Metastatic Liver Carcinoma in the Adrenal Gland (tissue), 2 donors: Measurements from ENCODE around the gene DRD1.

DNA sequence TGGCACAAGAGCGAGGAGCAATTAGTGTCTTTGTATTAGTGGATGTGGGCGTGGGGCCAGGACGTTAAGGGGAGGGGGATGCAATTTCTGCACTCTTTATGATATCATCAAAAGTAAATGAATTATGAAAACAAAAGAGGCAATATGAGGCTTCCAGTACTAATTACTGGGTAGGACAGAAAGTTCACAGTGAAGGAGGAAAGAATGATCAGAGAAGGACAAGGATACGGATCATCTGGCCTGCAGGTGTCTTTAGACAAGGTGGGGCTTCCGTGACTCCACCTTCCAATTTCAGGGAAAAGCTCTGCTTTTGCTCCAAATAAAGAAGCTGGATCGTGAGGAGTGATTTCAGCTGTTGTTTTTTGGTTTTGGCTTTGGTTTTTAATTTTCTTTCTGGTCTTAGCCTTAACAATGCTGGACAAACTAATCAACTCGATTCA, 230.7 kb upstream of the MSX2 start:
- PRO-cap, 2 experiments, result no peak in any of the 2 experiments

DNA sequence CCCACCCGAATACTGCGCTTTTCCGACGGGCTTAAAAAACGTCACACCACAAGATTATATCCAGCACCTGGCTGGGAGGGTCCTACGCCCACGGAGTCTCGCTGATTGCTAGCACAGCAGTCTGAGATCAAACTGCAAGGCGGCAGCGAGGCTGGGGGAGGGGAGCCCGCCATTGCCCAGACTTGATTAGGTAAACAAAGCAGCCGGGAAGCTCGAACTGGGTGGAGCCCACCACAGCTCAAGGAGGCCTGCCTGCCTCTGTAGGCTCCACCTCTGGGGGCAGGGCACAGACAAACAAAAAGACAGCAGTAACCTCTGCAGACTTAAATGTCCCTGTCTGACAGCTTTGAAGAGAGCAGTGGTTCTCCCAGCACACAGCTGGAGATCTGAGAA, 45.9 kb downstream of the DRD1 start:
- PRO-cap, 2 experiments, result no peak in any of the 2 experiments

- PRO-cap, 2 experiments, result no peak in any of the 2 experiments
Measured at GRCh38 chr5:175443845-175444472, at the start of gene DRD1. TSS of gene DRD1 (minus strand) at chr5:175444182.

DNA sequence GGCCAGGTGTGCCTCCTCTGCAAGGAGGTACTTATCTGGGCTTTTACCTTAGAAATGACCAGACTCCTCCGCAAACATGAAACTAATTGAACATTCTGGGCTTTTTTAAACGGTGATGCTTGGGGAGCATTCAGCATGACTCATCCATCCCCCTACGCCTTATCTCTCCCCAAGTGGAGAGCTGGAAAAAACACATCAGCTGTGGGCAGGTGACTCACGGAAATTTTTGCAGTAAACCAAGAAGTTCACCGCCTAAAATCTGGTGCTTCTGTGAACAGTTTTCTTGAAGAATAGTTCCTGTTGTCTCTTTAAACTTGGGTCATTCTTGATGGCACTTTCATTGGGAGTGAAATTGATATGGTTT, 39.5 kb downstream of the SFXN1 start:
- PRO-cap, 2 experiments, result no peak in any of the 2 experiments

DNA sequence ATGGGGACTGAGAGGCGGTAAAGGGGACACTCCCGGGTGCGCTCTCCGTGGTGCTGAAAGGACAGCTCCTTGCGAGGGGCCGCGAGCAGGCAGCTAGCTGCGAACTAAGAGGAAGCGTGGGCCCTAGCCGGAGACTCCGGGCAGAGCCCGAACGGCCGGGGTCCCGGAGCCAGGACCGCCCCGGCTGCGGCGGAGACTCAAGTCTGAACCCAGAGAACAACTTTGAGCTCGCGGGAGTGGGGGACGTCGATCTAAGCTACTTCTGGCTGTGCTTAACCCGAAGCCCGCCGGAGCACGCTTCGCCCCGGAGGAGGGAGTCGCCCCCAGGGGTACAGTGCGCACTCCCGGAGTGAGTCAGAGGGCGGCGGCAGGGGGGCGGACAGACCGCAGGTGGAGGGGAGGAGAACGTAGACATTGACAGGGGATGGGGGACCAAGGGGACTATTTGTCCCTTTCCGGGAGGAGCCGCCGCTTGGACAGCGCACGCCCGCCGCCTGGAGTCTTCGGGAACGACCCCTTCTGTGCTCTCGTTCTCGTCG, 542 bp downstream of the CPLX2 start:
- PRO-cap, 2 experiments, result no peak in any of the 2 experiments

DNA sequence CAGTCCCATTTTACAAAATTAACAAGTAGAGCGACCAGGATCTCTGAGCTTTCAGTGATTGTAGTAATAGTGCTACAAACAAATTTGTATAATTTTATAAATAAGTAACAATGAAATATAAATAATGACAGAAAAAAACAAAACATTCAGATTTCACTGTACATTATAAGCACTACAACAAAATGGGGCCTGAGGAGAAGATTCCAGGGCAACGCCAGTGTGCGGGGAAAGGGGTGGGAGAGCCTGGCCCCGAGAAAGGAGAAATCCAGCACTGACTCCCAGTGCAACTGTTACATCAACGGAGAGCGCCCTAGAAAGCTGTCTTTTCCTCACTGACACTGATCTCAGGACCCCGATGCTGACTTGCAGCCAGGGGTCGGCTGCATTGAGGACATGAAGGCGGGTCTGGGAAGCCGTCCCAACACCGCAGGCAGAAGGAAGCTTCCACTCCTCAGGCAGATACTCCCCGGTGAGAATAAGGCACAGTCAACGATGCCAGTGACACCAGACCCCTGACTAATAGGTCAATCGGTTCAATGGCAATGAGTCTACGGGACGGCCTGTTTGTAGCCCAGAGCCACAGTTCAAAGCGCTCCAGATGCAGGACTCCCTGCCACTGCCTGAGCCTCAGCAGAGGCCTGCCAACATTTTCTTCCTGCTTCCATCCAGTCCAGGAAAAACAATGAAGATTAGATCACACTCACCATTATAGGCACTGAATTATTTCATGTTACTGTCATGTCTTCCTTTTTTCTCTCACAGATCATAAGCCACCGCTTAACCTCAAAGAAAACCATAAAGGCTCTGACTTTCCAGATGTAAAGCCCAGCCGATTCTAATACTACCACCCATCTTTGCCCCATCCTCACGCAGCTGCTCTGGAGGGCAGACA, 84.6 kb upstream of the SIMC1 start:
- PRO-cap, 2 experiments, result no peak in any of the 2 experiments

- PRO-cap, 2 experiments, result no peak in any of the 2 experiments
Measured at GRCh38 chr5:176341755-176342192, 19.8 kb downstream of the KIAA1191 start.

DNA sequence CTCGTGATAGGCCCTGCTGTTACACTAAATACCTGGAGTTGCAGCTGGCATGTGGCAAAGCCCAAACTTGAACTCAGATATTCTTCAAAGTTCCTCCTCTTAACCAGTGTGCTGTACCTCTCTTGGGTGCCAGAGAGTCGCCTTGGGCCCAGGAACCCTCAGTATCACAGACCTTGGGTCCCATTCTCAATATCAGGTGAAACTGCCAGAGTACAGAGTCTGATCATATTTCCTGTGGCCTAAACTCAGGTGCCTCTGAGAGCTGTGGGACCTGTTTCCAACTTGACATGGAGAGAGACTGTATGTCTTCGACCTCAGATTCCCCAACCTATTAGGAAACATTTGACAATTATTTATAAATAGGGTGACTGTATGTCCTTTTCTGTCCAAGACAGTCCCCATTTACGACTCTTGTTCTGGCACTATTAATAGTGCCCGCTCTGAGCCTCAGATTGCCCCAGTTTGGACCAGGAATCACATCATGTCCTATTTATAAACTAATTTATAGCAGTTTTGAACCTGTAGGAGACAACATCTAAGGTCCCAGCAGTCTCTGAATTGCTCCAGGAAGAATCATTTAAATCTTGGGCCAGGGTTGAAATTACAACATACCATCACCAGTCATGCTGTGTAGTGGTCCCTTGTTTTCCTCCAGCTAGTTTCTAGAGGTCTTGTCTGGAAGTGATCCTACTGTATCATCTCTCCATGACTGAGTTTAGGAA, 5.1 kb downstream of the ARL10 start:
- PRO-cap, 2 experiments, result no peak in any of the 2 experiments

- PRO-cap, 2 experiments, result no peak in any of the 2 experiments
Measured at GRCh38 chr5:176410030-176411055, 6.0 kb downstream of the CLTB start.

DNA sequence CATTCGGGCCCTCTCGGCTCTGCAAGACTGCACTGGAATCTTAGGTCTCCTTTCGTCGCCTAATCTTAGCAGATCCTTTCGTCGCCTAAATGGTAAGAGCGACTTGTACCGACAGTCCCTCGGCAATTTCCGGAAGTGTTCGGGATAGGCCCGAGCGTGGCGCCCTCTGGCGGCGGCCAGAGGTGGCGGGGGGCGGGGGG, 207 bp upstream of the FAF2 start:
- PRO-cap, 2 experiments, result peak in 2 of 2 experiments; most common minus-strand start position 131 of the sequence (in 2)

GRCh38 chr5:176526810-176527855, 10.1 kb downstream of the RNF44 start:
- PRO-cap, 2 experiments, result no peak in any of the 2 experiments

DNA sequence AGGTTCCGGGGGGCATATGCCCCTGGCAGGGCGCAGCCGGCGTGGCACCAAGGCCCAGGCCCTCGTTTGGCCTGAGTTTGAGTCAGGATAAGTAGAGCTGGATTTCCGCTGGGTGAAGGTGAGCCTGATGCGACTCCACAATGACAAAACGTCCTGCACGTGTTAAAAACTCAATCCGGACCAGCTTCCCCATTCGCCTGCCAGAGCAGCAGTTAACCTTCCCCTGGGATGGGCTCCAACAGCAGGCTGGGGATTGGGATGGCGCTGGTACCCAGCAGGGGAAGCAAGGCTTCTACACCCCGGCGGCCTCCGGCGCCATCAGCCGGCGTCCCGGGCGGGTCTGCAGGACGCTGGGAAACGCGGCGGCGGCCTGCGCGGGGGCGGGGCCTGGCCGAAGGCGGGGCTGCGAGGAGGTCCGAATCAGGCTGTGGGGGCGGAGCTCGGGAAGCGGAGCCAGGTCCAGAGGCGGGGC, 410 bp upstream of the TSPAN17 start:
- PRO-cap, 2 experiments, result peak in 2 of 2 experiments; most common minus-strand start position 332 of the sequence (in 2)

DNA sequence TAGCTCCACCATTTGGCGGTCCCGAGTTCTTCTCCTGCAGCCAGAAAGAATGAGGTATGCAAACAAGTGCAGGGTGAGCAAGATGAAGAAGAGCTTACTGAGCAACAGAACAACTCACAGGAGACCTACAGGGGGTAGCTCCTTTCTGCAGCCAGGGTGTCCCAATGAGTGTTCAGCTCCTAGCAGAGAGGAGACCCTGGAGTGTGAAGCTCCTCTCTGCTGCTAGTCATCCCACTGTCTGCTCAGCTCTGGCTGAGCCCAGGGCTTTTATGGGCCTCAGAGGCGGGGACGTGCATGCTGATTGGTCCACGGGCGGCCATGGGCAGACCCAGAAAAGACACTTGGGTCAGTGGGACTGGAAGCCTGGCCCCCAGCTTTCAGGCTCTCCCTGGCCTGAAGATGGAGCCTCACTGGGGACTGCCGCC, 40.5 kb downstream of the TSPAN17 start:
- PRO-cap, 2 experiments, result no peak in any of the 2 experiments

DNA sequence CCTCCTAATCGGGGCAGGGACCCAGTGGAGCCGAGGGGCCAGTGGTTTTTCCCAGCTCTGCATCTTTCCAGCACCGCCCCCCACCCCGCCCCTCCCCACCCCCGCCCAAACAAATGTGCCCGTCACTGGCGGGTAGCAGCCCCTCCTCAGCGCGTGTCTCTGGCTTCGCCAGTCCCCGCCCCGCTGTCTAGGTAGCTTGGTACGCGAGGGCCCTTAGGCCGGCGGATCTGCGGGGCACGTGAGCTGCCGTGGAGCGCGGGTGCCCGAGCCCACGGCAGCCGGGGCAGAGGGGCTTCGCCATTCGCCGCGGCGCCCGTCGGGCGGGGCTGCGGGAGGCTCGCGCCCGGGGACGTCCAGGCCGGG, 7.1 kb downstream of the UNC5A start:
- PRO-cap, 2 experiments, result no peak in any of the 2 experiments

GRCh38 chr5:176822310-176822864, 12.0 kb downstream of the UNC5A start:
- PRO-cap, 2 experiments, result no peak in any of the 2 experiments

DNA sequence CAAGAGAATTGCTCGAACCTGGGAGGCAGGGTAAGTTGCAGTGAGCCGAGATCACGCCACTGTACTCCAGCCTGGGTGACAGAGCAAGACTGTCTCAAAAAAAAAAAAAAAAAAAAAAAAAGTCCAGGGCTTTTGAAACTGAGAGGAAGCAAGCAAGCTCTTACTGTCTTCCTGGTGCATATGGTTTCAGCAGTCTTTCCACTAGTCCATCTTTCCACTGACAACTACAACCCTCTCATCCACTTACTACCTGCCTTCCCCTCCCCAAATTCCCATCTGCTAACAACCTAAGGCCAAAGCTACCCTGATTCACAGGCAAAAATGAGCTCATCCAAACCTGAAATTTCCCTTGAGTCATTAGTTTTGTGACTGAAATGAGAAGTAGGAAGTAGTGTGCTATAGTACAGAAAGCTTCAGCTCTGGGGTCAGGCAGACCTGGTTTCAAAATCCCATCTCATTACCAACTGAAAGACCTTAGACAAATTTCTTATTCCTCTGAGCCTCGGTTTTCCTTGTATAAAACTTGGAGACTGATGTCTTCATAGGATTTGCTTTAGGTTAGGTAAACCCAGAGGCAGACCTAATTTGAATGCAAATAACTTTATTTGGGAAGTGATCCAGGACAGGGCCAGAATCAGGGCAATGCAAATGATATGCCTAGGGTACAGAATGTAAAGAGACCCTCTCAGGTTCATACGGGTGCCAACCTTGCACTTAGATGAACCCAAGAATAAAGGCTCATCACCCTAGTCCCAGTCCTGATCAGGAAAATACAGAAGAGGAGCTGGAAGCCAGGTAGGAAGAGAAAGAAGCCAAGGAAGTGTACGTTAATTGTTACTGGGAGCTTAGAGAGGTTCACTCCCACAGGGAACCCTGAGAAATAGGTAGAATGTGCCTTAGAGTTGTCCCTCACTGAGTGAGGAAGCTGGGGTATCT, 2.8 kb upstream of the HK3 start:
- PRO-cap, 2 experiments, result no peak in any of the 2 experiments

DNA sequence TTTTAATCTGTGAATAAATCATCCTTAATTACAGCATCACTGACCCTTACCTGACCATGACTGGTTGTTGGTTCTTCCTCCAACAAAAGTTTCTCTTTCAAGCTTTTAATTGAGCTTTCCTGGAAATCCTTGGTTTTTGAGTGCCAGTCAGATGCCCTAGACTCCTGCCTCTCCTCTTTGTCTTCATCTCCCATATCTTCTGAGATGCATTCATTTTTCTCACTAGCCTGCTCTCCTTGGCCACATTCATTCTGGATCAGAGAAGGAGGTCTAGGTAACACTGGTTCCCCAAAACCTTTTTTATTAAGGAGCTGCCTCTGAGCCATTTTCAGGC, 38.1 kb downstream of the UIMC1 start:
- PRO-cap, 2 experiments, result no peak in any of the 2 experiments

DNA sequence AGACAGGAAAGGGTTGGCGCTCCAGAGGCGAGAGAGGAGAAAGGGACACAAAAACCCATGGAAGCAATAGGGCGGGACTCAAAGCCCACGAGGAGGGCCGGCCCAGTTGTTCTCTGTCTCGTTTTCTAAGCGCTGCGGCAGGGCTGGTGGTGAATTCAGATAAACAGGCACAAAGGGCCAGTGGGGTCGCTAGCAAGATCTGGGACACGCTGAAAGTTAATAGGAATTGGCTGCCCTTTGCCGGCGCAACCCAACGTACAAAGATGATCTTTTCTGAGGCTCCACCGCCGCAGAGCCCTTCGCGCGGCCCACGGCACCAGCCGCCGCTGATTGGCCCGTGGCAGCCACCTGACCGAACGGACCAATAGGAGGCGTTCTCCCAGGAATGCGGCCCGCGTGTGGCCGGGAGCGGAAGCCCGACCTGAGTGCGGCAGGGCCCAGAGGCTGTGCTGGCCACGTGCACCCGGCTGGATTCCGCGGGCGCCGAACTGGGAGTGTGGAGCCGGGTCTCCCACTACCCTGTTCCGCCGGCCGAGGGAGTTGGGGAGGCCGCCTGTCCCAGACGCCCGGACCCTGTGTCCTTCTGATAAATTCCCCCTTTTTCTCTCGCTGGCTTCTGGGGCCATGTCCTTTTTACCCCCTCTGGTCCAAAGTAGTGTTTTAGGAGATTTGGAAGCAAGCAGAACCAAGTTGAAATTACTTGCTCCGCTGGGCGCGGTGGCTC, 16.8 kb upstream of the NSD1 start:
- PRO-cap, 2 experiments, result peak in 1 of 2 experiments; most common plus-strand start position 384 of the sequence (in 1); most common minus-strand start position 265 of the sequence (in 1)

DNA sequence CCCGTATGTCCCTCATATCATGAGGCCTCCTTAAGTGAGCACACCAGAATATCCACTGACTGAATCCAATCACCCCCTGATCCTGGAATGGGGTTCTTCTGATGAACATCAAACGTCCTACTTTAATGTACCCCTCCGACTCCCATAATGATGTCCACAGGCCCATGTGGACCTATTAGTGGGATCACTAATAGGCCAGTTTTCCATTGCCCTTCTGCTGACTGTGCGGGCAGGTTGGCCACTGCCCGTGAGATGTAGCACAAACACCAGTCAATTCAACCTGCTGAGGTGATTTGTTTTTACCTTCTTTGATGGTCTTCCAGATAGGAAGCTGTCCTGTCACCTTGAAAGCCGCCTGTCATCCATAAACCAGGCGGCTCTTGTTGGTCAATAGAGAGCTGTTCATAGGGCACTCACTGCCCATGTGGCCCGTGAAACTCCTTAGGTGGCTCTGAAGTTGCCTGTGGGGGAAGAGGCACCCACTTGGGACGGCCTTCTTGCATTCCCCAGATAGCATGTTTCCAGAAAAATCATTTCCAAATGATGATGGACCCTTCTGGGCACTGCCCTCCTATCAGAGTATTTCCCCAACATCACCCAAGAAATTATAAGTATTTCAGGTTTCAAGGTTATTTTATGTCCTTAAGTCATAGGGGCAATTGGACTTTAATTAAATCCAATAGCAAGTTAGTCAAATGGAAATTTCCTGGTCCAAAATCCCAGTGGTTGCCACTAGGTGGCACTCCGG, 5.8 kb upstream of the MXD3 start:
- PRO-cap, 2 experiments, result no peak in any of the 2 experiments

GRCh38 chr5:177338978-177339913, 12.2 kb downstream of the LMAN2 start:
- PRO-cap, 2 experiments, result no peak in any of the 2 experiments